Colonic mucosa (tissue), 1 donor: Measurements from ENCODE around the gene RNF220.

DNA sequence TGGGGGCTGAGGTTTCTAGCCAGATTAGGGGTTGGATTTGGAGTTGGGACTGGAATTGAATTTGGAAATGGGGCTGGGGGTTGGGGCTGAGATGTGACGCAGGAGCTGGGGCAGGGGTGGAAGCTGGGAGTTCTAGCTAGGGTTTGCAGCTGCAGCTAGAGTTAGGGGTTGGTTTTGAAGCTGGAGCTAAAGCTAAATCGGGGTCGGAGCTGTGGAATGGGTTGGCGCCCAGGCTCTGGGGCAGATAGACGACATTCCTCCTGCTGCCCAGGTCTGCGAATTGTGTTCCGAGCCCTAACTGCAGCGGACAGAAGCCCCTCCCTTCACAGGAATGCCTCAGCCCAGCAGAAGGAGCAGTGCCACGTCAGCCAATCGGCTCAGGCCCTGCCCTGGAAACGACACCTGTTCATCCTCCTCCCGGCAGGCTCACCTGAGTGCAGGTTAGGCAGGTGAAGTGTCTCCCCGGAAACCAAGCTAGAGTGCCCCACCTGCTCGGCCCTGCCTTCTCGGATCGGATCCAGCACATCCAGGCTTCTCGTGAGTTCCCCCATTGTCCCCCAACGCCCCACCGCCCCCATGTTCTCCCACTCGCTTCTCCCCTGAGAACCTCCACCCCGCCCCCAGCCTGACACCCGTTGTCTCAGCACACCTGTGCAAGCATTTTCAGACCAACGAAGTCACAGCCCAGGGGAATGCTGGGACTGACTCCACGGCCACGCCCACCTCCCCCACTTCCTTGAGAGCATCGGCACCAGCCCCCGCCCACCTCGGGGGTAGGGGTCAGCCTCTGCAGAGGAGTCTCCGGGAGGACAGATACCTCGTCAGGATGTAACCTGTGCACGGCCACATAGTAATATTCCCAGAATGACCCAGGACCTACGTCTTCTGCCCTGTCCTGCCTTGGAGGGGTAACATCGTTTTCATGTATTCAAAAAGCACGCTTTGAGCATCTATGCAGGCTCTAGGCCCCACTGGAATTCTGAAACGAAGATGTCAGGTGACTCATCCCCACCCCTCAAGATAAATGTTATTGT is 791 bp downstream of the TMEM125 start:
- PRO-cap, result bidirectional peak, plus-strand start at position 457 of the sequence, minus-strand start at position 275 of the sequence; bidirectional peak, plus-strand start at position 792 of the sequence, minus-strand start at position 665 of the sequence

- PRO-cap, result no peak
These were observed 6.8 kb downstream of the TMEM125 start for GRCh38 chr1:43276210-43277257.

- PRO-cap, result no peak
These were observed 5.1 kb downstream of the C1orf210 start for GRCh38 chr1:43279878-43281088.

DNA sequence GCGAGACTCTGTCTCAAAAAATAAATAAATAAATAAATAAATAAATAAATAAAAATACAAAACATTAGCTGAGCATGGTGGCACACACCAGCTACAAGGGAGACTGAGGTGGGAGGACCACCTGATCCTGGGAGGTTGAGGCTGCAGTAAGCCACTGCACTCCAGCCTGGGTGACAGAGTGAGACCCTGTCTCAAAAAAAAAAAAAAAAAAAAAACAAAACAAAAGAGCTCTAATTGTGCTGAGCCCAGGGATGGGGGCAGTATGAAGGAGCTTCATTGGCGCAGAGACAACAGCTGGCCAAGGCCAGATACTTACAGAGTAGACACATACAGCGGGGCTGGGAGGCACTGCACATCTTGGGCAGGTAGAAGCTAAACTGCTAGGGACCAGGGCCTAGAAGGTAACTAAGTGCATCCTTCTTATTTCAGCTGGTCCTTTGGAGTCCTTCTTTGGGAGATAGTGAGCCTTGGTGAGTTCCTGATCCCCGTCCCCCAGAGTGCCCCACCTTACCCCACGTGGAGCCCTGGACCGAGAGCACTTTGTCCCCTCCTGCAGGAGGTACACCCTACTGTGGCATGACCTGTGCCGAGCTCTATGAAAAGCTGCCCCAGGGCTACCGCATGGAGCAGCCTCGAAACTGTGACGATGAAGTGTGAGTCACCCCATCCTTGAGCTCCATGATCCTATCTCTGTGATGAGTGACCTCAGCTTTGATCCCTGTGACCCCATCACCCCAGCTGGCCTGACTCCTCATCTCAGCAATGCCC is 16.6 kb upstream of the MPL start:
- PRO-cap, result no peak

- PRO-cap, result no peak
These were observed 5.5 kb downstream of the HYI start for GRCh38 chr1:43448095-43448783.

- PRO-cap, result no peak
These were observed 2.5 kb downstream of the HYI start for GRCh38 chr1:43450986-43451823.

- PRO-cap, result no peak
These were observed 3.0 kb downstream of the PTPRF start for GRCh38 chr1:43533437-43534373.

GRCh38 chr1:43552386-43552585 is 21.6 kb downstream of the PTPRF start:
- PRO-cap, result no peak

- PRO-cap, result no peak
These were observed 23.5 kb downstream of the PTPRF start for GRCh38 chr1:43554162-43554674.

GRCh38 chr1:43648095-43648876 is 1.7 kb upstream of the KDM4A start:
- PRO-cap, result no peak

GRCh38 chr1:43708722-43709335 is 1.5 kb downstream of the ST3GAL3 start:
- PRO-cap, result no peak

DNA sequence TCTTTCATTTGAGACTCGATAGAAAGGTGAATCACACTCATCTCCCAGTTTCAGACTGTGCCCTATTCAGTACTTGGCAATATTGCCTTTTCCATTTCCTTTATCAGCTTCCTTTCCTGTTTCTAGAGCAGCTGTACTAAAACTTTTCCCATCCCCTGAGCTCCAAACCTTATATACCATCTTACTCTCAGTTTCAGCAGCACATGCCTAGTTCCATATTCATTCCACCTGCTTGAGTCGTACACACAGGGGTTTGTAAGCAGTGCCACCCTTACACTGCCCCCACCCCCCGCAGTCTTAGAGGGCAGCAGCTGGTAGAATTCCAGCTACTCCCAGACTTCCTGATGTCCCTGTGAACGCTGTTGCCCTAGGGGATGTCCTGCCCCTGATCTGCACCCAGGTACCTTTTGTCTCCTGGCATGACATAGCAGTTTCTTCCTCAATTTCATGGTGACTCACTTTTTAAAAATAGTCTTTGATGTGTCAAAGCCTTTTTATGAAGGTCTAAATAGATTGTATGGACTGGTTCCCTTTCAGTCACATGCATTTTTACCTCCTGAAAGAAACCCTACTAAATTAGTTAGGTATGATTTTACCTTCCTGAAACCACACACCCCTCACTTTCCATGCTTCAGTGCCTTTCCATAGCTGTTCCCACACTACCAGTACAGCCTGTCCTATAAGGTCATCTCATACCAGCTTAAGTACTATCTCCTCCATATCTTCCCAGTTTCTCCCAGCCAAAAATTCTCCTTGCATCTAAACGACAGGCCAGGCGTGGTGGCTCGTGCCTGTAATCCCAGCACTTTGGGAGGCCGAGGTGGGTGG is 76.3 kb downstream of the ST3GAL3 start:
- PRO-cap, result no peak

DNA sequence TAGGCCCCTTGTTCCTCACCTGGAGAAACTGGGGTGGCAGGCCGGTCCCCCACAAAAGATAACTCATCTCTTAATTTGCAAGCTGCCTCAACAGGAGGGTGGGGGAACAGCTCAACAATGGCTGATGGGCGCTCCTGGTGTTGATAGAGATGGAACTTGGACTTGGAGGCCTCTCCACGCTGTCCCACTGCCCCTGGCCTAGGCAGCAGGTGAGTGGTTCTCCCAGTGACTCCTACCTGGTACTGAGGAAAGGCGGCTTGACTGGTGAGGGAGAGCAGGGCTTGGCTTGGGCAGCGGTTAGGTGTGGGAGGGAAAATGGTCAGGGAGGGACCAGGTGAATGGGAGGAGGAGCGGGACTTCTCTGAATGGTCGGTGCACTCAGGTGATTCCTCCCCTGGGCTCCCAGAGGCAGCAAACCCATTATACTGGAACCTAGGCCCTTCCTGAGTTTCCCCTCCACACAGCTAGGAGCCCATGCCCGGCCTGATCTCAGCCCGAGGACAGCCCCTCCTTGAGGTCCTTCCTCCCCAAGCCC is 2.0 kb downstream of the ARTN start:
- PRO-cap, result bidirectional peak, plus-strand start at position 423 of the sequence, minus-strand start at position 238 of the sequence

DNA sequence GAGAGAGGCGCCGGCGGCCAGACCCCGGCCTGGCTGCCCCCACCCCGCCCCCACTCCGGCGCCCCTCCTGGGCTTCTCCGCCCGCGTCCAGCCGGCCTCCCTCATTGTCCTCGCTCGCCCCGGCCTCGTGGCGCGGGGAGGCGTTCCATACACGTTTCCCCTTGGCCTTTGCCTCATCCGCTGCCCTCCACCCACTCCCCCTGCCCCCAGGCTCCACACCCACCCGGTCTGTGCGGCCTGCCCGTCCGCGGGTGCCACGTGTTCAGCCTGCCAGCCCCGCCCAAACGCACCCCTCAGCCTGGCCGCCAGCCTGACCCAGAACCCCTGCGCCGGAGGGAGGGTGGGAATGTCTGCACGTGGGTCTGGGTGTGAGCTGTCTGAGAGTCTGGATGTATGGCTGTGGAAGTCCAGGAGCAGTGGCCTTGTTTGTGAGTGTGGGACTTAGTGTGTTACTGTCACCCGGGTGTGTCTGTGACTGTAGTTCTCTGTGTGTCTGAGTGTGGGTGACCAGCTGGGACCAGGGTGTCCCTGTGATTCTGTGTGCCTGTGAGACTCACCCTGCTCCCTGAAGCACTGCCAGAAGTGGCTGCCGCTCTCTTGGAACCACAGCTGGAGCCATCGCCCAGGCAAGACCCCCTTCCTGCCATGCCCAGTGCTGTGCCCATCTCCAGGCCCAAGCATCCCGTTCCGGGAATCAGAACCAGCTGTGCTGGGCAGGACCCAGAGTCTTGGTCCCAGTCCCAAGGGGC is 783 bp downstream of the B4GALT2 start:
- PRO-cap, result bidirectional peak, plus-strand start at position 302 of the sequence, minus-strand start at position 163 of the sequence

- PRO-cap, result no peak
These were observed 595 bp downstream of the CCDC24 start for GRCh38 chr1:43992035-43992353.

GRCh38 chr1:44030374-44031019 is 765 bp downstream of the SLC6A9 start:
- PRO-cap, result bidirectional peak, plus-strand start at chr1:44030457, minus-strand start at chr1:44030210; unidirectional peak, plus-strand start at chr1:44030657; unidirectional peak, plus-strand start at chr1:44030812; bidirectional peak, plus-strand start at chr1:44031245, minus-strand start at chr1:44030986

DNA sequence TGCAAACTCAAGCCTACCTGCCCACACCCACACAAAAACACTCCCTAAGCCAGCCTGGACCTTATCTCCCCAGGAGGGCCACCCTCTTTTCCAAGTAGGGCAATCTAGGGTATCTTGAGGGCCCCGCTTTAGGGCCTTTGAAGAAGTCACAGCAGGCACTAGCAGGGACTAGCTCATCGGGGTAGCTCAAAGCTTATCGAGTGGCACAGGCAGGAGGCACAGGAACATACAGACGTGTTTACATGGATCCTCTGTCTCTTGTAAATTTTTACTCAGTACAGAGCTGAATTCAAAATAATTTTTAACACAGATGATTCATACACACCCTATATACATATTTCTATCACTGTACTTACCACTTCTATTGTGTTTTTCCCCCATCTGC is 54.5 kb downstream of the DMAP1 start:
- PRO-cap, result no peak

DNA sequence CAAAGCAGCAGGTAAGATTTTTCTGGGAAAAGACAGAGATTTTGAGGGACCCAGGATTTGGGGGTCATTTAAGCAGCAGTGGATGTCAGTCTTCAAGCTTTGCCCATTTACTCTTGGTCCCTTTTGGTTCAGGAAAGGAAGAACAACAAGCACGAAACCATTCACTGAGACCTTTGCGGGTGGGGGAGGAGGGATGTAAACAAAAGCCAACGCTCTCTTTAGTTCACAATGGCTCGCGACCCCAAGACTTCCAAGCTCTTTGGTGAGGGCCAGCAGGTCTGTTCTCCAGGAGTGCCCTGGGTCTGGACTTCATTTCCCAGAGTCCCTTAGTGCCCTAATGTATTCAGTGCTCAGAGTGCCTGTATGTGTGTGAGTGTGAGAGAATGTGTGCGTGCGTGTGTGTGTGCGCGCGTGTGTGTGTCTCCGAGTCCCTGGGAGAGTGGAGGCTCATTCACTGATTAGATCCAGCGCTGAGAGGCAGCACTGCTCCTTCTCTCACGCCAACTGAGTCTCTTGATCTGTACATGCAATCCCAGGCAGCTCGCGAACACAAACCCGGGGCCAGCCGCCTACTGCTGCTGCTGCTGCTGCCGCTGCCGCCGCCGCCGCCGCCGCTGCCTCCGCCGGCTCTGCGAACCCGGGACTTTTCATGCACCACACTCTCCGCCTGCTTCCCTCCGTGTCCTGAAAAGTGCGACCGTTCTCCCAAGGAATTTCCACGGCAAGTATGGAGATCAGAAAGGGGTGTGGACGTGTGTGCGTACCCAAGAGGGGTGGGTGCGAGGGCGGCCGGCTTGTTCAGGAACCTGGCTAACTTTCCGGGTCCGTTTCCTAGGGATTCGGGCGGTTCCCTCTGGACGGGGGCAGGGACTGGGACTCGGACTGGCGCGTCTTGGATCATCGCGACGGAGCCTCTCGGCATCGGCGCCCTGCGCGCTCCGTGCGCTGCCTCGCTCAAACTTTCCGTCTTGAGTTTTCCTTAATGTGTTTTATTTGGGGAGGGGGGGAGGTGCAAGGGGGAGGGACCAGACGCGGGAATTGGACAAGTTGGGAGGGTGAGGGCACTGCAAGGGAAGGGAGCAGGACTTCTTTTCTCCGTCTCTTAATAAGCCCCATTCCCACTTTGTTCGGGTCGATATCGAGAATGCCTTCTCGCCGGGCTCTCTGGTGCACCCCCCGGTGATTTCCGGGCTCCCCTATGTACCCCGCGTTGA is at the start of gene RNF220:
RNF220 (plus strand) TSS at position 450 of the 1,214 bp plus-strand sequence.
- PRO-cap, result no peak

DNA sequence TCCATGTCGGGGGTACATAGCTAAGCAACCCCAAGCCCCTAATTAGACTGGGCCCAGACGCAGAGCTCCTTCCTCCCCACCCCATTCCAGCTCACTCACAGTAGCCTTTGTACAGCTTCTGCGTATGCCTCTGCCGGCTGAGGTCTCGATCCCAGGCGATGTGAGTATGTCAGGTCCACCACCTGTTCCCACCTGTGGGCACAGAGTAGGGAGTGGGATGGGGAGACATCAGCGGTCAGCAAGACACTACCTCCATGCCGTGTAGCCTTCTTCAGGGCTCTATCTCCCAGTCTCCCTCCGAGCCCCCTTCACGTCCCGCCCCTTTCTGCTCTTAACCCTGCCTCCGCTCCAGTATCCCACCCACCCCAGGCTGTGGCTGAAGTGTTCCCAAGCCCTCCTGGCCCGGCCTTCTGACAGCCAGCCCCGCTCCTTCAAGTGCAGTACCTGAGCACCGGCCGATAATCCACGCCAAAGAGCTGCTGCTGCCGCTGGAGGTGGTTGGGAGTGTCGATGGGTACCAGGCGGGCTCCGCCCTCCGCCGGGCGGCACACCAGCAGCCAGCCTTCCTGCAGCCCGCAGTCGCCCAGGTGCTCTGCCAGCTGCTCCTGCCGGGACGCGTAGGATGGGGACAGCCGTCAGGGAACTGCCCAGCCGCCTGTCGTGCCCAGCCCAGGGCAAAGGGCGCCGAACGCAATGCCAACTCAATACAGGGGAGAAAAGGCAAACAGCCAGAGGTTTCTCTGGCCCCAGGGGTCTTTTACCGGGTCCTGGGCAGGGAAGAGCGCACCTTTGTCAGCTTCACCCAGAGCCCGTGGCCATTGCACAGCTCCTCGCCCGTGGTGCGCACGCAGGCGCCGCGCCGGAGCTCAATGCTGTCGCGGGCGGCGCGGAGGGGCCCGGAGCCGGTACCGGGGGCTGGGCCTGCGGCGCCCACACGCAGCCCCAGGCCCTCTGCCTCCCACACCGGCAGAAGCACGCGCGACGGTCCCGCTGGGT is 724 bp downstream of the HECTD3 start:
- PRO-cap, result bidirectional peak, plus-strand start at position 578 of the sequence, minus-strand start at position 464 of the sequence; bidirectional peak, plus-strand start at position 704 of the sequence, minus-strand start at position 597 of the sequence

- PRO-cap, result no peak
These were observed 550 bp downstream of the CCDC163 start for GRCh38 chr1:45499292-45499754.